Colic lymph node (tissue), 1 donor: ENCODE results near the genes HACD1, CACNB2, NSUN6 and ARL5B.

- PRO-cap, result no peak
These were observed 100.9 kb downstream of the CUBN start for GRCh38 chr10:17028721-17029197.

DNA sequence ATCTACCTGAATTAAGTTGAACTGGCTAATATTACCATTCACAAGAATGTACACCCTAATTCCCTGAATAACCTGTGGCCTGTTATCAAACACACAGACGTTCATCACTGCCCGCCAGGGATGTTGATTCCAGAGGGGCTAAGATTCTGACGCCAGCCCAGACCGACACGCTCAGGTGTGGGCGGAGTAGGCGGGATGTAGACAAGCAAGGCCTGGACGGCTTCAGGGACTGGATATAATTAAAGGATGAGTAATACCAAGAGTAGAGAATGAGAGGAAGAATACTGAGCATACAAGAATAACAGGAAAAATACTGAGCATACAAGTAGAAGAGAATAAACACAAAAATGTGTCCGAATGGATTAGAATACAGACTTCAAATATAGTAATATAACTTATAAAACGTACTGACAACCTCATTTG, 29.0 kb downstream of the CUBN start:
- PRO-cap, result no peak

DNA sequence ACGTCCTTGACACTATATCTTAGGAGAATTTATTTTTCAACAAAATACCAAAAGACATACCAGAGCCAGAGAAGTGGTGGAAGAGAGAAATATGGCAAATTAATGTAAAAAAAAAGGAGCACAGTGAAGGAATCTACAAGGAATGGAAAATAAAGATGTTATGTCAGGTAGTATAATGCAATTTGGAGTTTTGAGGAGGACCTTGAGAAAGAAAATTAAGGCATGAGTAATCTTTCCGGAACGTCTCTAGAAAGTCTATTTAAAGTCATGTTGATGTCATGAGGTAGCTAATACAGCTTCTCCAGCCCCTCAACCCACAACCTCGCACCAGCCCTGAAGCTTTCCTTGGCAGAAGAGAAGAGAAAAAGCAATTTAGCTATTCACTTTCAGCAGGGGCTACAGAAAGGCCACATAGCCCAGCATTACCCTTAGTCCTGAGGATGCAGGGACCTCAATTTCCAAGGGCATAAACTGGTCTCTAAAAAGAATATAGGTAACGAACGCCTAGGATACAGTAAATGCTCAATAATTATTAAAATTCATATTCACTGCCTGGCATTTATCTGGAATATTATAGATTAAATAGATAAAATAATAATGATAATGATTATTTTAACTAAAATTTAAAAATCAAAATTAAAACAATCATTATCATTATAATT, 22.4 kb downstream of the TRDMT1 start:
- PRO-cap, result no peak

- PRO-cap, result bidirectional peak, plus-strand start at chr10:17506697, minus-strand start at chr10:17506599
These were observed 52.0 kb upstream of the ST8SIA6 start for GRCh38 chr10:17506282-17506954.

DNA sequence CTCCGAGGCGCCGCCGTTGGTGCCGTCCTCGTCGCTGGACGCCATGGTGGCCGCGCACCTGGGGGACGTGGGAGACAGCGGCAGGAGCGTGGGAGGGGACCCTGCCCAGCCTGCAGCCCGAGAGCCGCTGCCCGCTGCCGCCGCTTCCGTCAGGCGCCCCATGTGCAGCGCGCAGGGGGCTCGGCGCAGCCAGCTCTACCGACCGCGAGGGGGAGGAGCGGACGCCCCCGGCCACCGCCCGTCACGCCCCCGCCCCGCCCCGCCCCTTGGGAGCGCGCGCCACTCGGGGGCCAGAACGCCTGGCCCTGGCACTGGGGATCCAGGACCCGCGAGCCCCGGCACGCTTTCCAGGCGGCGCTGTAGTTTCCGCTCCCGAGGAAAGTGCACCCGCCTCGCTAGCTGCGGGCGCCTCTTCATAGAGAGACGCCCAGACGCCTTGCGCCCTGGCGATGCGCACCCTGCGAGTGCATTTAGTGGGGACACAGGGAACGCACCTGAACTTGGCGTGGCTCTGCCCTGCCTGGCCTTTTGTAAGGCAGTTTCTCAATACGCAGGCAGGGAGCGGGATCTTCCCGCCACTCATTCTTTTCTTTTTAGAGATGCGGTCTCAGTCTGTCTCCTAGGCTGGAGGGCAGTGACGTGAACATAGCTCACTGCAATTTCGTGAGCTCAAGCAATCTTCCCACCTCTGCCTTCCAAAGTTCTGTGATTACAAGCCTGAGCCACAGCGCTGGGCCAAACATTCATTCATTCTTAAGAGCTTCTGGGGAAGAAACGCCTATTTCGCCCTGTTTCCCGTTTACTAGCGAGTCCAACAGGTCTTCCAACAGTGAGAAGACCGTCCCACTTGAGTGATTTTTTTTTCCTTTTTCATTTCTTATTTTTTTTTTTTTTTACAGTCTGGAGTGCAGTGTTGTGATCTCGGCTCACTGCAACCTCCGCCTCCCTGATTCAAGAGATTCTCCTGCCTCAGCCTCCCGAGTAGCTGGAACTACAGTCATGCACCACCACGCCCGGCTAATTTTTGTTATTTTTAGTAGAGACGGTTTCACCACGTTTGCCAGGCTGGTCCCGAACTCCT, at the start of gene HACD1:
Gene HACD1, minus strand, starts transcription at position 197 of the 1,081 bp plus-strand sequence.
- PRO-cap, result unidirectional peak, minus-strand start at position 197 of the sequence

DNA sequence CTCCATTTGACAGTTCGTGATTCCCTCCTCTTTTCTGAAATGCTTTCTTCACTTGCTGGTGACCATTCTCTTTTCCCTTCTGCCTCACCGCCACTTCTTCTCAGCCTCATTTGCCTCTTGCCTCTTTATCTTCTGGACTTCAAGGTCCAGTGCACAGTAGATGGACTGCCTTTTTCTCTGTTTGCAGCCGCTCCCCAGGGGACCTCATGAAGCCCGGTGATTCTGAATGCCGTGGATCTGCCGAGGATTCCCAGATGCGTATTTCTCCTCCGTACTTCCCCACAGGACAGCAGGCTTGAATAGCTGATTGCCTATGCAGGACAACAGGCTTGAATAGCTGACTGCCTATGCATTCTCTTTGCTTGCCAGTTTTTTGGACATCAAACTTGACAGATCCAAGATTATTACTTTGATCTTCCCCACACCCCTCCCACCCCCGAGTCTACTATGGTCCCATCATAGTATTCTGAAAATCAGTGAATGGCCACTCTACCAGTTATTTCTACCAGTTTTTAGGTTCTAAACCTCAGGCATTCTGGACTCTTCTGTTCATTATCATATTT, 38.8 kb upstream of the TMEM236 start:
- PRO-cap, result no peak

GRCh38 chr10:17756723-17757542, 4.9 kb downstream of the TMEM236 start:
- PRO-cap, result no peak

GRCh38 chr10:18139917-18140517, at the start of gene CACNB2:
Gene CACNB2, plus strand, starts transcription at chr10:18140424.
- PRO-cap, result unidirectional peak, plus-strand start at chr10:18140396

GRCh38 chr10:18142200-18142622, 2.0 kb downstream of the CACNB2 start:
- PRO-cap, result no peak

DNA sequence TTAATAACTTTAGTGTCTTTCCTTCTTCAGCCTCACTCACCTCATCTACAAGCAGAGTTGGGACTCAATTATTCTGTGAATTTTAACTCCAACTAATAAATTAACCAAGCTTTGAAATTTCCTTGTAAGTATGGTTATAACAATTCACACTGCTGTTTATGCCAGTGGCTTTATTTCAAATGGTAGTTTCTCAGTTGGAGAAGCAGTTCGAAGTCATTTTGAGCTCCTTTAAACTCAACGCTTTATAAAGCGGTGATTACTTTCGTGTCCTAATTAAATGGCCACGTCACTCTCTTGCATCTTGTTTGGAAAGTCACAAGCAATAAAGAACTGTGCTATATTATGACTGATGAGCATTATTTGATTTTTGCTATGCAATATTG, 251.5 kb downstream of the NSUN6 start:
- PRO-cap, result no peak

DNA sequence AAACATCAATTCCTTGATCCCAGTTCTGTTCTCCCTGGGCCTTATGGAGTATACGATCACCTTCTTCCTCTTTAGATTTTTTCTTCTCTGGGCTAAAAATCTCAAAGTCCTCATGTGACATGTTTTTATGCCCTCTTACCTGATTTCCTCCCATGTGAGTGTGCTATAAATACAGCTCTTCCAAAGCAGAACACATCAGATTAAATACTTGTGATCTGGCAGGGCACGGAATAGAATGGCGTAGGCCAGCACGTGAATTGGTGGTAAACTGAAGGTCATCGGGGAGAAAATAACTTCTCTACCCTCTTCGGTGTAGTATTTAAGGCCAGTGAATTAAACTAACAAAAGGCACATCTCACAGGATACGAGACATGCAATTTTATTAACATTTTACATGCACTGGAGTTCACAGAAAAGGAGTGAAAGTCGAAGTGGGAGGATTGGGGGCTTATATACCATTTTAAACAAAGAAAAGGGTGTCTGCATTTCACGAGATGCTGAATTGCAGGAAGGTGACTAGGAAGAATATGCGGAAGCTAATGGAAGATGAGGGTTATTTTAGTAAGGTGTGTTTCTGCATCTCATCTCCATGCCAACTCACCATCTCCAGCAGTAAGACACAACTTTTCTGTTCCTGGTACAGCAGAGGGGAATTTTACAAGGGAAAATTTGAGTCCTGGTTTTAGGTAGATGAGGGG, 212.5 kb downstream of the NSUN6 start:
- PRO-cap, result no peak

- PRO-cap, result no peak
These were observed 85.2 kb downstream of the NSUN6 start for GRCh38 chr10:18565854-18566881.

GRCh38 chr10:18571894-18572524, 79.4 kb downstream of the NSUN6 start:
- PRO-cap, result no peak

GRCh38 chr10:18586480-18586952, 64.9 kb downstream of the NSUN6 start:
- PRO-cap, result no peak

GRCh38 chr10:18616380-18616684, 35.1 kb downstream of the NSUN6 start:
- PRO-cap, result no peak

- PRO-cap, result bidirectional peak, plus-strand start at chr10:18651672, minus-strand start at chr10:18651584
These were observed at the start of gene NSUN6 for GRCh38 chr10:18651241-18652141. Gene NSUN6, minus strand, starts transcription at chr10:18651587.

DNA sequence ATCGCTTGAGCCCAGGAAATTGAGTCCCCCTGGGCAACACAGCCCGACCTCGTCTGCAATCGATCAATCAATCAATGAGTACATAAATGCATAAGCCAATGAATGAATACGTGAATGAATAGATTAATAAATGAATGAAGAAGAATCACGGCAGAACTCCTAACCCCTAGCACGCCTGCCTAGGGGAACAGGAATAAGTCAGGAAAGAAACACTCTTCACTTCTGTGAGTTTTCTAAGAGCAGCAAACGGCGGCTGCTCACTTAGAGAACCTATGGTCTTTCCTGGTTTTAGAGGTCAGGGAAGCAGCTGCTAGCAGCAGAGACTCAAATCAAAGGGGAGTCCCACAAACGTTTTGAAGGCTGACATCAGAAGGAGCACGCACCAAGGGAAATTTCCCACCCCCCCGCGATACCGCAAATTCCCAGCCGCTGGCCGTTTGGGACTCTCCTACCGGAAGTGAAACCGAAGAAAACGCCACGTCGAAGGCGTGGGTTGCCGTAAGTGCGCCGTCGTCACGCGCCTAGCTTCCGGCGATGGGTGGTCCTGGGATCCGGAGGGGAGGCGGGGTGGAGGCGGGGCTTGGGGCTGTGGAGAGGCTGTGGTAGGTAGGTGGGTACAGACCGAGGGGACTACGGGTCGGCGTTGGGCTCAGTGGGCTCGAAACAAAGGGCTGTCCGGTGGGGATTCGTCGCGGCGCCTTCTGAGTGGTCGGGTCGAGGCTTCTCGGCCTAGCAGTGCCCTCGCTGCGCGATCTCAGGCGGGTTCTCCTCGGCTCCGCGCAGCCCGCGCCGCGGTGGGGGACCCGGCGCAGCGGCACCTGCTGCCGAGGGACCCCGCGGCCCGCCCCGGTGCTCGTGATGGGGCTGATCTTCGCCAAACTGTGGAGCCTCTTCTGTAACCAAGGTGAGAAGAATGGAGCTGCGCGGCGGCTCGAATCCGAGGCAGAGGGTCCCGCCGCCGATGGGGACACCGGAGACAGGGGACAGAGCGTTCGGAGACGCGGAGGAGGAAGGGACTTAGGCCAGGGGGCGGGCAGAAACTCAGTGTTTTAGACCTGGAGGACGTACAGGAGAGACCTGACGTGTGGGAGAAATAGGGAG, at the start of gene ARL5B:
Gene ARL5B, plus strand, starts transcription at position 652 of the 1,101 bp plus-strand sequence.
- PRO-cap, result bidirectional peak, plus-strand start at position 619 of the sequence, minus-strand start at position 411 of the sequence; bidirectional peak, plus-strand start at position 1,052 of the sequence, minus-strand start at position 1,019 of the sequence

DNA sequence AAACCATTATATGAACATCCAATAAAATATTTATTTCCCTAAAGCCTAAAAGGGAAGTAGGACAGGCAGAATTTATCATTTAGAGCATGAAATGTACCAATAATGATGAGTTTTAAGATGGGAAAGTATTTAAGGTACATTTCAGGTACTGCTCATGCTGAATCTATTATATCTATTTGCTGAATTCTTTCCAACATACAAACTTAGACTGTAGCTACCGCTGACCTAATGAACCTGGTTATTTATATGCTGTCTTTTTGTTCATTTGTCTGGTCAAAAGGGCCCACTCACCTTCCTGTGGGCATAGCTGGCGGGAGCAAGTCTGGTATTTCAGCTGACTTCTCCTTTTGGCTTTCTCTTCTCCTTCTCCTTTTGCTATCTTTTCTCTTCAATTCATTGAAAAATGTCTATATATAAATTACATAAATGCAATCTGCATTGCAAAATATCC, 9.4 kb downstream of the PLXDC2 start:
- PRO-cap, result no peak

DNA sequence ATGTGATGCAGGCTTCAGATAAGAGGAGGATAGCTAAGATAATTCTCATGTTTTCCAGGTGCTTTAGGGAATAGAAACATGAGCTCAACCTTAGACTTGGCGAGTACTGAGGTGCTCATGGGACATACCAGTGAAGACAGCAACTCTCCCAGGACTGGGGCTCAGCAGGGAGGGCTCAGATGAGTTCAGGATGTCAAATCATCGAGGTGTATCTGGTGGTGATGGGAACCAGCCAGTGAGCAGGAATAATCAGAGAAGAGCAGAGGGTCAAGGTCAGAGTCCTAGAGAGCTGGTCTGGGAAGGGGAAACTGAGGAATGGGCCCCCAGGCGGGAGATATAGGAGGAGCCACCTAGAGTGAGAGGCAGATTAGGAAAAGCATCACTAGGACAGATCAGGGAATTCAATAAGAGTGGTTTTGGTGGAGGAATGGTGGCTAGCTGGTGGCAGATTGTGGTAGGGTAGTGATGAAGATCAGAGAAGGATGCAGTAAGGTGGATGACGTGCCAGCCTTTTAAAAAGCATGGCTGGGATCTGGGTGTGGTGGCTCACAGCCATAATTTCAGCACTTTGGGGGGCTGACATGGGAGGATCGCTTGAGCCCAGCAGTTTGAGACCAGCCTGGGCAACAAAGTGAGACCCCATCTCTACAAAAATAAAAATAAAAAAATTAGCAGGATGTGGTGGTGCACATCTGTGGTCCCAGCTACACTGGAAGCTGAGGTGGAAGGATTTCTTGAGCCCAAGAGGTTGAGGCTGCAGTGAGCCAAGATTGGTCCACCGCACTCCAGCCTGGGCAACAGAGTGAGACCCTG, 19.3 kb downstream of the PLXDC2 start:
- PRO-cap, result no peak

- PRO-cap, result no peak
These were observed 122.0 kb downstream of the PLXDC2 start for GRCh38 chr10:19937990-19938834.